Endothelial cell (in vitro differentiated cells): ENCODE results near the genes RAD18 and SRGAP3.

DNA sequence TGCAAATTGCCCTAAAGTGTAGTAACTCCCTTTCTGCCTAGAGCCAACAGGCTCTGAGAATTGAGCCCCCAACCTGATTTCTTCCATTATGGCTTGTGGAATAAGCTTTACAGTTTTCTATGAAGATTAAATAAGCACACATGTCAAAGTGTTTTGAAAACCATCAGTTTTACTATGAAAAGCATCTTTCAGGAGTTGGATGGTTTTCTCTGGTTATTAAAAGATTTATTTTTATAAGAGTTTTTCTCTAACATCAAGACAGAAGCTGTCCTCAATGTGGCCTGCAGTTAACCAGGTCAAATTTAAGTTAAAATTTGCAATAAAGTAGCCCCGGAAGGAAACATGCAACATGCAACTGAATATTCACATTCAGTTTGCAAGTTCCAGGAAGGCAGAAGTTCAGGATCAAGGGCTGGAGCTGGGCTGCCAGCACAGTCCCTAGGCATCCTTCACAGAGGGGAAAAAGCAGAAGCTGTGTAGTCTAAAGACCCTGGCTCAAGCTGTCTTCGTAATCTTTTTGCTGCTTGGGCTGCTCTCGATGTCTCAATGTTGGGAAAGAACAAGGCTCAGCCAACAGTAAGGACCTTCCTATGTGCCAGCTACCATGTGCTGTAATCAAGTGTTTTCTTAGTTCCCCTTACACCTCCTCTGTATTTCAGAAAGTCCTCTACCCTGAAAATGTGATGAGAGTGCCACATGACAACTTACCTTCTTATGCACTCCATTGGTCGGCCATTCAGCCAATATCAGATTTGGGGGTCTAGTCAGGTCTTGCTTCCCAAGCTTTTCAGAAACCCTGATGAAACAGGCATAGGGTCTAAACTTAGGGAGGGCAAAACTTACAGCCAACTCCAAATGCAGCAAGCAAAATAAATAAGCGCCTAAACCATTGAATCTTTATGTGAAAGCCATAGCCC lies 1.5 kb upstream of the EDEM1 start:
- PRO-cap = no peak

DNA sequence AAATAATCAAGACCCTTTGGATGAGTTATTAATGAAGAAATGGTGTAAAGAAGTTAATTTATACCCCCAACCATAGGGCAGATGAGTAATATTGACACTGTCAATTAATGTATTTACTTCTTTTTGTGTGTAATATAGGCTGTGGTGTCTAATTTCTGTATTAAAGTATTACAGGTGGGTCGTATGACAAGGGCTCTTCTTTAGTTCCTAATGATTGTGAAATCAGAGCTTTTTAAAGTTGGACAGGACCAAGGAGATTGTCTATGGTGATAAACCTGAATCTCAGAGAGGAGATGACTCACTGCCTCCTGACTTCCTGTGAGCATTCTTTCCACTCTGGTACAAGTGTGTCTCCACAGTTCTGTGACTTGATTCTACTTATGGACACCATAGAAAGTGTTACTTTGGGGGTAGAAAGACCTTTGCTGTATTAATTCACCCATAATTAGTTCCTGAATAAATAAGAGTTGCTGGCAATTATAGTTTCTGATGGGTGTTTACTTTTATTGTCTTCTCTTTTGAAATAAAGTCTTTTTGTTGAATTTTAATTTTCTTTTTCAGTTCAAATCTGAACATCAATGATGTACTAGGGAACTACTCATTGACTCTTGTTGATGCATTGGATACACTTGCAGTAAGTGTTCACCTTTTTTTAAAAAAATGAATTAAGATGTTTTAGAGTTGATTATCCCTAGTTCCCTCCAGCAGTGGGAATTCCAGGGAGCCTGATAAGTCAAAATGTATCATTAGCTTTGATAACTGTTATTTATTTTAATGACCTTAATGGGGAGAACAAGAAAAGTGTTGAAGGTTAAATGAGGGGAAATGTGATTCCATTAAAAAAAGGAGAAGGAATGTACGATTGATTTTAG lies 7.4 kb downstream of the EDEM1 start:
- PRO-cap = no peak

- PRO-cap = no peak
These were observed 114.3 kb downstream of the EDEM1 start for GRCh38 chr3:5301774-5302275.

GRCh38 chr3:5439350-5439808 lies 251.9 kb downstream of the EDEM1 start:
- PRO-cap = no peak

GRCh38 chr3:5699810-5700207 lies 512.3 kb downstream of the EDEM1 start:
- PRO-cap = no peak

DNA sequence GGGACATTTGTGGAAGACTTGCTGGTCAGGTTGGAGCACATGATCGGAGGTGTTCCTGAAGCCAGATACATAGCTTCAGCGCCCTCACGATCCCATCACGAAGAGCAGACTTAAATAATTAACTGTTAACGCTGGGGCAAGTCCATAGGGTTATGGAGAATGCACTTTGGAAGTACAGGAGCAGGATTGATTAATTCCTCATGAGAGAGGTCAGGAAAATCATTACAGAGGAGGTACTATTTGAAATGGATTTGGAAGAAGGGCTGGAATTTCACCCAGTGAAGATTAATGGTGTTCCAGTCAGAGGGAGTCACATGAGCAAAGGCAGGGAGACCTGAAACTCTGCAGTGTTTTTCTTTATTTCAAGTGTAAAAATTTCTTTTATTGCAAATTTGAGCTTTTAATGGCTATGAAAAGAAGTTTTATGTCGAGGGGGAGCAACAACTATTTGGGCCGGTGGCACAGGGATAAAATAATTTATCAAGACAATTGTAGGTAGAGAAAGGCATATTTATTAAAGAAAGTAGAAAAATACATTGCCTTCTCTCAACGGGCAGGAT lies 329.7 kb upstream of the GRM7 start:
- PRO-cap = no peak

DNA sequence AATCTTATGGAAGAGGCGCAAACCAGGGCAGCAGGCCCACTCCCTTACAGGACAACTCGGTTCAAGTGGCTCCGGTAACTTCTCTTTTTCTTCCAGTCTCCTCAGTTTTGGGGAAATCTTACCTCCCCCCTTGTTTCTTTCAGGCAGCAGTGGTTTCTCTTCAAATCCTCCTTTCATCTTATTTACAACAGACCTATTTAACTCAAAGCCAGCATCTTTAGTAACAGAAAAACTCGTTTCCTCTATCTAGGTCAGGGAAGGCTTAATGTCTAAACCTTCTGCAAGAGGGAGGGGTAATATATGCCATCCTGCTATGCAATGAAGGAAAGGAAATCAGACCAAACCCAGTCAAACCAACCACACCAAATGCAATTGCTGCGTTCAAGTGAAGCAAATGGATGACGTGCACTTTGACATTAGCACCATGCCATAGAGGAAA lies 163.1 kb downstream of the GRM7 start:
- PRO-cap = no peak

- PRO-cap = no peak
These were observed 785.8 kb downstream of the GRM7 start for GRCh38 chr3:7646701-7647038.

GRCh38 chr3:8437013-8437382 lies 64.6 kb upstream of the LMCD1 start:
- PRO-cap = no peak

DNA sequence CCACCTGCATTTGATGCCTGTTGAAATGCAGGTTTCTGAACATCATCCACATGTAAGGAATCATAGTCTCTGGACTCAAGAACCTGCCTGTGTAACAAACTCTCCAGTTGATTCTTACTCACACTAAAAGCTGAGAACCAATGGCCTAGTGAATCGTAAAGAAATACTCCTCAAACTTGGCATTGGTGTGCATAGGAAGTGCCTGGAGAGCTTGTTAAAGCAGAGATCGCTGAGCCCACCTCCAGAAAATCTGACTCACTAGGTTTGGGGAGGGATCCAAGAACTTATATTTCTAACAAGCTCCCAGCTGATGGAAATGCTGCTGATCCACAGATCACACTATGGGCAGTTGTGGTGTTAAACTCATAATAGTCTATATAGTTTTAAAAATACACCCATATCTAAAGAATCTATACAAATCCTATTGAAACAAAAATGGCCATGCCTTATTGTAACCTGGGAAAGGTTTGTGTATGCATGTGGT lies 55.7 kb upstream of the LMCD1 start:
- PRO-cap = no peak

DNA sequence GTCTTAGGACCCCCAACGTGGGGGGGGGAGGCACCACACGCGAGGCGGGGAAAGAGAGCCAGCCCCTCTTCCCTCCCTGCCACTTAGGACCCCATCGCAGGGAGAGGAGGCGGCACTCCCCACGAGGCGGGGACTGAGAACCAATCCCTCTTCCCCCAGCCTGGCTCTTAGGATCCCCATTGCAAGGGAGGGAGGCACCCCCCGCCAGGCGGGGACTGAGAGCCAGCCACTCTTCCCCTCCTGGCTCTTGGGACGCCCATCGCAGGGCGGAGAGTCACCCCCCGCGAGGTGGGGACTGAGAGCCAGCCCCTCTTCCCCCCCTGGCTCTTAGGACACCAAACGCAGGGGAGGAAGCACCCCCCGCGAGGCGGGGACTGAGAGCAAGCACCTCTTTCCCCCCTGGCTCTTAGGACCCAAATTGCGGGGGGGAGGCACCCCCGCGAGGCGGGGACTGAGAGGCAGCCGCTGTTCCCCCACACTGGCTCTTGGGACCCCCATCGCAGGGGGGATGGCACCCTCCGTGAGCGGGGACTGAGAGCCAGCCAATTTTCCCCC lies 34.2 kb upstream of the SSUH2 start:
- PRO-cap = no peak

DNA sequence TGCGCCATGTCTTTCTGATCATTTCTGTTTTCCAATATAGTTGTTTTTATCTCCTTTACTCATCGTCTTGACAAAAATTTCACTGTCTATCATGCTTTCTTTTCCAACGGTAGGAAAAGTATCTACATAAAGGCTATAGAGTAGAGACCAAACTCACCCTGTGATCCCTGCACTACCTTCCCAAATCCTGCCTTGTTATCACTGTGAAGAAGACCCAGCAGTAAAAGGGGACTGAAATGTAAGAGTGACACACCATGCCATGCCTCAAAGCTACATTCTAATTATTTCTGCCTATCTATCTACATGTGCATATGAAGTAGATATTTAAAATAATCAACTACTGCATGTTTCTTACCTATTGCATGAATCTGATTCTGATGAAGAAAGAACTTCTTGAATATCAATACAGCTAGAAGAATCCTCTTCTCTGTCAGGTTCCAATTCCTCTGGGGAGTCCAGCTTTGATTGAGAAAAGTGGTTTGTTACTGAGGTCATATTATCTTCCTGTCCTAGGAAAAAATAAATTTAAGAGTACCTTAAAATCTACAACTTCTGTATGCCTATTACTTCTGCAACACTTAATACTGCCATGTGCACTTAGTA lies 64.6 kb downstream of the RAD18 start:
- PRO-cap = no peak

DNA sequence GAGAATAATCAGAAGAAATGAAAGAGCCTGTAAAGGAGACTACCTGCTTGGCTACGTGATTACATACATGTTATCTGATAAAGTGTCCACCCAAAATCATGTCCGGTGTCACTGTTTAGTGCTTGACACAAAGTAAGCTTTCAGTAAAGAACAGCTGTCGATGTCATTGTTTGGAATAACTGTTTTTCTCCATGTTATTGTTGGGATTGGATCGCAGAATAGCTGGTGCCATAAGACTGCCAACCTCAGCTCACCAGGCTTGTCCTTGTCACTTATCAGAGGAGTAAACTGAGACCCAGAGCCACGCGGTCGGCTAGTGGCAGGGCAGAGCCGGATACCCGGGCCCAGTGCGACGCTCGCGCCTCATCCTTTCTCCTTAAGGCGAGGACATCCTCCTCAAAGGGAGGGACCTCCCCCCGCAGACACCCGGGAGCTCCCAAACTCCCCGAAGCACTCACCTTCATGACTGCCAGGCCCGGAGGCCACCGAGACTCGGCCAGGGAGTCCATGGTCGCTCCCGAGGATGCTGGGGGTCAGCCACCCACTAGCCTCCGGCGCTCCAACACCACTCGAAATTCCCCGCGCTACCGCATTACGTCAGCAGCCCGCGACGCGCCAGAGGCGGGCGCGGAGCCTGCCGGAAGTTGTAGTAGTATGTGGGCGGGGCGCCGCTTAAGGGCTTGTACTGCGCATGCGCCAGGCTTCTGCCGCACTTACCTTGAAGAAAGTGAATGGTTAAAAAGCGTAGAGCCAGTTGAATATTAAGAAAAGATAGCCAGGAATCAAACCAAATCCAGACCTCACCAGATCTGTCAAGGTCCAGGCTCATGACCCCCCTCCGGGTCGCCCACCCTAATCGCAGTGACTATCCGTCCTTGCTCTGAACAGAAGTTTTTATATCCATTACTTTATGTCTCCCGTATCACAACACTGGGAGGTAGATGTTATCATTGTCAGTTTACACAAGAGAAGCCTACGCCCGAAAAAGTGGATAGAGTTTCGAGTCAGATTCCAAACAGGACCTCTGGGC lies at the start of gene RAD18:
Gene RAD18 (minus strand): TSS at position 596 of the 1,030 bp plus-strand sequence.
- PRO-cap = bidirectional peak, plus-strand start at position 703 of the sequence, minus-strand start at position 594 of the sequence

- PRO-cap = no peak
These were observed 95.3 kb downstream of the SRGAP3 start for GRCh38 chr3:9154056-9154647.

- PRO-cap = no peak
These were observed 65.5 kb downstream of the SRGAP3 start for GRCh38 chr3:9183712-9184486.

DNA sequence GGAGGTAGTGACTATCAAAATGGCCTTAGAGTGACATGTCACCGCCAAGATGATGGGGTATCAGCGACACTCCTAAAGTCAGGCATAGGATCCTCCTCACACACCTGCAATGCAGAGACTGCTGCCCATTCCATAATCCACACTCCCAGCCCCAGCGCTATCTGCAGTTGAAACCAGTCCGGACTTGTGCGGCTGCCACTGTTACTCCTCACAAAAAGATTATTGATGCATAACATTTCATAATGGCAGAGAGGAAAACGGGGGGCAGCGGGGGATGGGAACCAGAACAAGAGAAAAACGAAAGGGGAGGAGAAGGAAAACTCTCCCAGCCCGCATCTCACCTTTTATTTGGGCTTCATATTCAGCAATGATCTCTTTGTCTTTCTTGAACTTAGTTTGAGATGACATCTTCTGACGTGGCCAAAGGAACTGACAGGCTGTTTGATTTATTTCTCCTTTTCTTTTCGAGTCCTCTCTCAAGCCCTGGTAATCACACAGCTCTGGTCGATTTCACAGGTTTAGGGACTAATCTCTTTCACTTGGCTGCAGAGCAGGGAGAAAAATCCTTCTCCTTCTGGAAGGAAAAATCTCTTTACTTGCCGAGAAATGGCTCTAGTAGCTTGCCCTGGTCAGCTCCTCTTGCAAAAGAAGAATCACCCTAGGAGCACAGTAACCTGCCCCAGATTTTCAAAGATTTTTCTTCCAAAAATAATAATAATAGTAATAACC lies 738 bp downstream of the SRGAP3 start:
- PRO-cap = no peak

- PRO-cap = bidirectional peak, plus-strand start at chr3:9249786, minus-strand start at chr3:9249646
These were observed at the start of gene SRGAP3 for GRCh38 chr3:9249273-9249868. SRGAP3 (minus strand) TSS chr3:9249646.

- PRO-cap = no peak
These were observed 12.9 kb upstream of the SETD5 start for GRCh38 chr3:9384363-9384975.

- PRO-cap = no peak
These were observed 50.5 kb downstream of the SETD5 start for GRCh38 chr3:9447617-9448562.

DNA sequence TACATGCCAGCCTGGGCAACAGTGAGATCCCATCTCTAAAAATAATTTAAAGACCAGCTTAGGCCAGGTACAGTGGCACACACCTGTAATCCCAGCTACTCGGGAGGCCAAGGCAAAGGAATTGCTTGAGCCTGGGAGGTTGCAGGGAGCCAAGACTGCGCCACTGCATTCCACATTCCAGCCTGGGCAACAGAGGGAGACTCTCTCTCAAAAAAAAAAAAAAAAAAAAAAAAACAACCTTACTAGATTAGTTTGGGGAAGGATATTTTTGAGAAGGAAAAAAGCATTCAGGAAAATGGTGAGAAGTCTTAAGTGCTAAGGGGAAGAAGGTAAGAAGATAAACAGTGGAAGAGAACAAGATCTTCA lies 69.6 kb downstream of the SETD5 start:
- PRO-cap = no peak